ENCODE results near the genes RPS11 and ATF5.

DNA sequence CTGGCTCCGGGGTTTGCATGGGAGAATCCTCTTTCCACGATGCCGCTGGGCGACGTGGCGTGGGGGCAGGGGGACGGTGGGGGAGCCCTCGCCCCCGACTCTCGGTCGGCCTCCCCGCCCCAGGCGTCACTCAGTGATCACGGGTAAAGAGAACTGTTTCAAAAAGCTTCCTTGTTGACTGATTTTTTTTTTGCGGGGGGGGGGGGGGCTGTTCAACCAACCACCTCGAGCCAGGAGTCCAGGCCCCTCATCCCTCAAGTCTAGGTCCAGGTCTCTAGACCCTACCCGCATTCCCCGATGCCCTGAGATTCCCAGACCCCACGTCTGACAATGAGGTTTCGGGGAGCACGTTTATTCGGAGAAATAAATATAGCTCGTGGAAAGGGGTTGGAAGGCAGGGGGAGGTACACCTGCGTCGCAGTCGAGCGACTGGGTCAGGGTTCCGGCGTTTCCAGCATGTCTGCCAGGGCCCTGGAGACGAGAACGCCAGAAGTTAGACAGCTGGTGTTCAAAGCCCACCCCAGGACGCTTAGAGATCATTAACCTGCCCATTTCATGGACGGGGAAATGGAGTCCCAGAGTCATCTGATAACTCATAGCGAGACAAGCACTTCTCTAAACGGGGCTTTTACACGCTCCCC, 4.2 kb downstream of the HRC start:
- PRO-cap, result bidirectional peak, plus-strand start at position 250 of the sequence, minus-strand start at position 155 of the sequence
- RAMPAGE, long total RNA, 2 experiments, result no peak in any of the 2 experiments

- PRO-cap, result no peak
- RAMPAGE, long total RNA, 2 experiments, result no peak in any of the 2 experiments
These were observed 59.7 kb downstream of the TRPM4 start for GRCh38 chr19:49217193-49217868.

DNA sequence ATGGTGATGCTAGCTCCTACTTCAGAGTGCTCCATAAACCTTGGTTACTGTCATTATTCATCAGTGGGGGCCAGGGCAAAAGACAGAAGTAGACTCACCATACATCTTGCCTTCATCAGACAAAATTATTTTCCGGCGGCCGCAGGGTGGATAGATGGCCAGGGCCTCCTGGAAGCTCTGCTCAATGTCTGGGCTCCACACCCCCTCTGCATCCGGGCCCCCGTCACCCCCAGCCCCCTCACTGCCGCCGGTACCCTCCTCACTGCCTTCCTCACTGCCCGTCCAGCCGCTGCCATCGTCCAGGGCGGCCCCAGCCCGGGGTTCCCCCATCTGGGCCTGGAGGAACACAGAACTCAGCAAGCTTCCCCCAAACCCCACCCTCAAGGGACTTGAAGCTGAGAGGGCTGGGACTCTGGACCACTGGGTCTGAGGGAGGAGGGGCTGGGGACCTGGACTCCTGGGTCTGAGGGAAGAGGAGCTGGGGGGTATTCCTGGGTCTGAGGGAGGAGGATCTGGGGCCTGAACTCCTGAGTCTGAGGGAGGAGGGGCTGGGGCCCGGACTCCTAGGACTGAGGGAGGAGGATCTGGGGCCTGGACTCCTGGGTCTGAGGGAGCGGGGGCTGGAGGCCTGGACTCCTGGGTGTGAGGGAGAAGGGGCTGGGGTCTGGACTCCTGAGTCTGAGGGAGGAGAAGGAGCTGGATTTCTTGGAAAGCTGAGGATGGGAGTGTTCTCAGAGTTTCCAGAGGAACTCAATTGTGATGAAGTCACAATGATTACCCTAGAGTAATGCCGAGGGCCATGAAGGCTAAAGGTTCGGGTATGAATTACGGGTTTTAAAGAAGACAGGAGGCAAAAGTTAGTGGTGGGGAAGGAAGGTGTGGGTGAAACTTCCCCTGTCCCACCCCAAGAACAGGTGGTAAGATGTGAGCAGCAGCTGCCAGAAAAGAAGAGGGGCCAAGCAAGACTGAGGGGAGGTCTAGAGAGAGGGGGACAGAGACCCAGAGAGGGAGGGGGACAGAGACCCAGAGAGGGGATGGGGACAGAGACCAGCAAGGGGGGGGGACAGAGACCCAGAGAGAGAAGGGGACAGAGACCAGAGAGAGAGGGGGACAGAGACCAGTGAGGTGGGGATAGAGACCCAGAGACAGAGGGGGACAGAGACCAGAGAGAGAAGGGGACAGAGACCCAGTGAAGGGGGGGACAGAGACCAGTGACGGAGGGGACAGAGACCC, 2.1 kb downstream of the TEAD2 start:
- PRO-cap, result no peak
- RAMPAGE, long total RNA, 2 experiments, result start-site peak on the minus strand in 1 of 2 experiments, centred at positions 273 to 741 of the sequence, 7 to 17 reads per replicate

- PRO-cap, result bidirectional peak, plus-strand start at chr19:49361656, minus-strand start at chr19:49361546
- RAMPAGE, long total RNA, 2 experiments, result no peak in any of the 2 experiments
These were observed 748 bp downstream of the TEAD2 start for GRCh38 chr19:49361387-49361949.

GRCh38 chr19:49415450-49416150, 7.6 kb downstream of the PTH2 start:
- PRO-cap, result no peak
- RAMPAGE, long total RNA, 2 experiments, result no peak in any of the 2 experiments

GRCh38 chr19:49427631-49428153, 2.5 kb downstream of the GFY start:
- PRO-cap, result no peak
- RAMPAGE, long total RNA, 2 experiments, result no peak in any of the 2 experiments

- PRO-cap, result no peak
- RAMPAGE, long total RNA, 2 experiments, result no peak in any of the 2 experiments
These were observed 4.2 kb downstream of the PIH1D1 start for GRCh38 chr19:49447240-49448055.

DNA sequence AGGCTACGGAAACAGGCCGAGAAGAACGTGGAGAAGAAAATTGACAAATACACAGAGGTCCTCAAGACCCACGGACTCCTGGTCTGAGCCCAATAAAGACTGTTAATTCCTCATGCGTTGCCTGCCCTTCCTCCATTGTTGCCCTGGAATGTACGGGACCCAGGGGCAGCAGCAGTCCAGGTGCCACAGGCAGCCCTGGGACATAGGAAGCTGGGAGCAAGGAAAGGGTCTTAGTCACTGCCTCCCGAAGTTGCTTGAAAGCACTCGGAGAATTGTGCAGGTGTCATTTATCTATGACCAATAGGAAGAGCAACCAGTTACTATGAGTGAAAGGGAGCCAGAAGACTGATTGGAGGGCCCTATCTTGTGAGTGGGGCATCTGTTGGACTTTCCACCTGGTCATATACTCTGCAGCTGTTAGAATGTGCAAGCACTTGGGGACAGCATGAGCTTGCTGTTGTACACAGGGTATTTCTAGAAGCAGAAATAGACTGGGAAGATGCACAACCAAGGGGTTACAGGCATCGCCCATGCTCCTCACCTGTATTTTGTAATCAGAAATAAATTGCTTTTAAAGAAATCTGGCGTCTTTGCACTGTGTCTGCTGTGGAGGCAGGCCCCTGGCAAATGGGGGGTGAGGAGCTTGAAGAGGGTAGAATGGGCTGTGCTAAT, 4.4 kb upstream of the RPS11 start:
- PRO-cap, result no peak
- RAMPAGE, long total RNA, 2 experiments, result no peak in any of the 2 experiments

DNA sequence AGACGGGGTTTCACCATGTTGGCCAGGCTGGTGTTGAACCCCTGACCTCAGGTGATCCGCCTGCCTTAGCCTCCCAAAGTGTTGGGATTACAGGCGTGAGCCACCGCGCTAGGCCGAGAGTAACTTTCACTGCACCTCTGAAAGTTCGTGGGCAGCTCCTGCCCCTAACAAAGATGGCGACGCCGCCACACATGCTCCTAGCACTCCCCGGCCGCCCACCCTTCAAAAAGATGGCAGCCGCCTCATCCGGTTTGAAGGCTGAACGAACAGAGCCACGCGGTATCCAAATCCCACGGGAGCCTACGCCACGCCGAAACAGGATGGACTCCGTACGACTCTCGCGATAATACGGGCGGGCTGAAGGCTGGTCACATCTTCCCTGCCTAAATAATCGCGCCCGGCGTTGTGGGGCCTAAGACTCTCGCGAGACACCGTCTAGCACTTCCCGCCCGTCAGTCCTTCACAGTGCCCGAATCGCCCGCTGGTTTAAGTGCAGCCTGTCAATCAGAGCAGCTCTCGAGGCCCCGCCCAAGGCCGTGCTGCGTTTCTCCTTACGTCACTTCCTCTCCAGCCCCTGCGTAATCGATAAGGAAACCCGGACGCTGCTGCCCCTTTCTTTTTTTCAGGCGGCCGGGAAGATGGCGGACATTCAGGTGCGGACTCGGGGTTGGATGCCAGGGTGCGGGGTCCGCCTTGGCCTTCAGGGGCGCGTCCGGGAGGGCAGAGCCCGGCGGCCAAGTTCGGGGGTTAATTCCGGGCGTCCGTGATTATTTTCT, at the start of gene RPS11:
TSS of gene RPS11 (plus strand) at position 616 of the 776 bp plus-strand sequence.
- PRO-cap, result bidirectional peak, plus-strand start at position 616 of the sequence, minus-strand start at position 166 of the sequence
- RAMPAGE, long total RNA, 2 experiments, result start-site peak on the plus strand in 2 of 2 experiments, centred at position 600 of the sequence, 1,128 to 1,779 reads per replicate

- PRO-cap, result no peak
- RAMPAGE, long total RNA, 2 experiments, result no peak in any of the 2 experiments
These were observed 5.7 kb upstream of the FCGRT start for GRCh38 chr19:49506739-49507105.

- PRO-cap, result no peak
- RAMPAGE, long total RNA, 2 experiments, result no peak in any of the 2 experiments
These were observed 19.0 kb downstream of the NOSIP start for GRCh38 chr19:49561383-49561719.

- PRO-cap, result no peak
- RAMPAGE, long total RNA, 2 experiments, result no peak in any of the 2 experiments
These were observed 4.9 kb downstream of the PRR12 start for GRCh38 chr19:49595515-49596681.

DNA sequence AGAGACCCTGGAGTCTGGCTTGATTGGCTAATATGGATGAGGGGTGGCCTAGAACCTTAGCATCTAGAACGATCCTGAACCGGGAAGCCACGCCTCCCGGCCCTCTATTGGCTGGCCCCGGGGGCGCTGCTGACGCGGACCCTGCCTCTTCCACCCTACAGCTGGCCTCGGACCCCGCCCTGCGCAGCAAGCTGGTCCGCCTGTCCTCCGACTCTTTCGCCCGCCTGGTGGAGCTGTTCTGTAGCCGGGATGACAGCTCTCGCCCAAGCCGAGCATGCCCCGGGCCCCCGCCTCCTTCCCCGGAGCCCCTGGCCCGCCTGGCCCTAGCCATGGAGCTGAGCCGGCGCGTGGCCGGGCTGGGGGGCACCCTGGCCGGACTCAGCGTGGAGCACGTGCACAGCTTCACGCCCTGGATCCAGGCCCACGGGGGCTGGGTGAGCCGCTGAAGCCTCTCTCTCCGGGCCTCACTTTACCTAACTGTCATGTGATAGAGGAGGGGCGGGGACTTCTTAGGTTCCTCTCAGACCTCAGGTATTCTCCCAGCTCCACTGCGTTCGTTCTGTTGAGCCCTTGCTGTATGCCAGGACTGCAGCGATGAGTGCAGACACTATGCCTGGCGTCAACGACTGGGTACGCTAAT, 4.4 kb downstream of the BCL2L12 start:
- PRO-cap, result no peak
- RAMPAGE, long total RNA, 2 experiments, result no peak in any of the 2 experiments

DNA sequence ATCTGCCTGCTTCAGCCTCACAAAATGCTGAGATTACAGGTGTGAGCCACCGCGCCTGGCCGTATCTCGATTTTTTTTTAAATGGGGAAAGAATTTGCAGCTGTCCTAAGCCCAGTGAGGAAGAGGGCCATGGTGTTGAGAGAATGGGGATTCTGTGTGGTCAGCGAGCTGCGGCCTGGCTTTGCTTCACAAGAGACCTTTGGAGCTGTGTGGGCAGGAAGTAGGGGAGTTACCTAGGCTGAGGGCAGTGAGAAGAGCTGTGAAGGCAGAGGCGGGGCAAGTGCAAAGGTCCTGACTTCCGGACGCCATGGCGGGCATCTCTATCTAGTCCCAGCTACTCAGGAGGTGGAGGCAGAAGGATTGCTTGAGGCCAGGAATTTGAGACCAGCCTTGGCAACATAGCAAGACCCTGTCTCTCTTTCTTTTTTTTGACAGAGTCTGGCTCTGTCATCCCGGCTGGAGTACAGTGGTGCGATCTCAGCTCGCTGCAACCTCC, 4.9 kb downstream of the AP2A1 start:
- PRO-cap, result no peak
- RAMPAGE, long total RNA, 2 experiments, result no peak in any of the 2 experiments

- PRO-cap, result bidirectional peak, plus-strand start at chr19:49809986, minus-strand start at chr19:49809720
- RAMPAGE, long total RNA, 2 experiments, result no peak in any of the 2 experiments
These were observed 3.5 kb downstream of the FUZ start for GRCh38 chr19:49809690-49809821.

- PRO-cap, result no peak
- RAMPAGE, long total RNA, 2 experiments, result no peak in any of the 2 experiments
These were observed 497 bp downstream of the FUZ start for GRCh38 chr19:49812599-49812990.

GRCh38 chr19:49854861-49855605, 12.3 kb downstream of the PNKP start:
- PRO-cap, result no peak
- RAMPAGE, long total RNA, 2 experiments, result no peak in any of the 2 experiments

DNA sequence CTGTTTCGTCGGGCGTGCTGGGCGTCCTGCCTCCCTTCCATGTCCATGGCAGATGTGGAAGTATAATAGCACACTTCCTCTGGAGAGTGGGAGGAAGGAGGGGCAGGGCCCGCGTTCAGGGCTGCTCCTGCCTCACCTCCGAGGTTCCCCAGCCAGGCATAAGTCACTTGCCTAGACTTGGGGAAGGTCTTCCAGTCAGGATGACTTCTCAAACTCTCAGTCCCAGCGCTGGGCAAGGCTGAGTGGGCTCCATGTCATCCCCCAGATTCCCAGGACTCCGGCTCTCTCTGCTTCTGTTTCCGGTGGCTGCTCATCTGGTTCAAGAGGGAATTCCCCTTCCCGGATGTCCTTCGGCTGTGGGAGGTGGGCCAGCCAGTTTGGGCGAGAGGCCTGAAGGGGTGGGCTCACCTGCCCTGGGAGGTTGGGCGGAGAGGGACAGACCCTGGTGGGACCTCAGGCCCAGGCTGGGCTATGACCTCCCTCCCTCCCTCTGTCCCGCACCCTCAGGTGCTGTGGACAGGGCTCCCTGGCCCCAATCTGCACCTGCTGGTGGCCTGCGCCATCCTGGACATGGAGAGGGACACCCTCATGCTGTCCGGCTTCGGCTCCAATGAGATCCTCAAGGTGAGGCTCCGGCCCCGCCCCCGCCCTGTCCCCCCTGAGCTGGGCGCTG, 9.3 kb downstream of the IL4I1 start:
- PRO-cap, result no peak
- RAMPAGE, long total RNA, 2 experiments, result no peak in any of the 2 experiments

DNA sequence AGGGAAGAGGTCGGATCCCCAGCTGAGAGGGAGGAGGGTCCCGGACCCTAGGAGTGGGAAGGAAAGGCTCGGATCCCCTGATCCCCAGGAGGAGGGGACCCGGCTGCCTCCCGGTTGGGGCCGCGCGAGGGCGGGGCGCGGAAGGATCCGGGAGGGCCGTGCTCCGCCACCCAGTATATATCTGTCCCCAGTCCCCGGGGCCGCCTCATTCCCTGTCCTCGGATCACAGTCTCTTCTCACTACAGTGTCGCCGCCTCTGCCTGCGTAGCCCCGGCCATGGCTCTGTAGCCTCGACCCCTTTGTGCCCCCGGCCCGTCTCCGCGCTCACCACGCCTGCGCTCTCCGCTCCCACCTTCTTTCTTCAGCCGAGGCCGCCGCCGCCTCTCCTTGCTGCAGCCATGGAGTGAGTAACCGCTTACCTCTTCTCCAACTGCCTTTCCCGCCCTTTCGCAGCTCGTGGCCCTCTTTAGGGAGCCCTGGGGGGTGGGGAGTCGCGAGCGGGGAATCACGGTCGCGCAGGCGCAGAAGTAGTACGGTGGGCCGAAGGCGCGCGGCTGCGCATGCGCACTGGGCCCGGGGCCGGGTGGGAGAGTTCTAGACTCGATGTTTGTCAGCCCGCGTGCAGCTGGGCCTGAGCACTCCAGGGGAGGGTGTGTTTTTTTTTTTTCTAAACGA, at the start of gene ATF5:
TSS of gene ATF5 (plus strand) at position 208 of the 675 bp plus-strand sequence.
- PRO-cap, result bidirectional peak, plus-strand start at position 208 of the sequence, minus-strand start at position 116 of the sequence; bidirectional peak, plus-strand start at position 570 of the sequence, minus-strand start at position 478 of the sequence
- RAMPAGE, long total RNA, 2 experiments, result start-site peak on the plus strand in 2 of 2 experiments, centred at positions 179 to 186 of the sequence, 18 to 22 reads per replicate; start-site peak on the minus strand in 2 of 2 experiments, centred at positions 481 to 496 of the sequence, 59 to 266 reads per replicate

DNA sequence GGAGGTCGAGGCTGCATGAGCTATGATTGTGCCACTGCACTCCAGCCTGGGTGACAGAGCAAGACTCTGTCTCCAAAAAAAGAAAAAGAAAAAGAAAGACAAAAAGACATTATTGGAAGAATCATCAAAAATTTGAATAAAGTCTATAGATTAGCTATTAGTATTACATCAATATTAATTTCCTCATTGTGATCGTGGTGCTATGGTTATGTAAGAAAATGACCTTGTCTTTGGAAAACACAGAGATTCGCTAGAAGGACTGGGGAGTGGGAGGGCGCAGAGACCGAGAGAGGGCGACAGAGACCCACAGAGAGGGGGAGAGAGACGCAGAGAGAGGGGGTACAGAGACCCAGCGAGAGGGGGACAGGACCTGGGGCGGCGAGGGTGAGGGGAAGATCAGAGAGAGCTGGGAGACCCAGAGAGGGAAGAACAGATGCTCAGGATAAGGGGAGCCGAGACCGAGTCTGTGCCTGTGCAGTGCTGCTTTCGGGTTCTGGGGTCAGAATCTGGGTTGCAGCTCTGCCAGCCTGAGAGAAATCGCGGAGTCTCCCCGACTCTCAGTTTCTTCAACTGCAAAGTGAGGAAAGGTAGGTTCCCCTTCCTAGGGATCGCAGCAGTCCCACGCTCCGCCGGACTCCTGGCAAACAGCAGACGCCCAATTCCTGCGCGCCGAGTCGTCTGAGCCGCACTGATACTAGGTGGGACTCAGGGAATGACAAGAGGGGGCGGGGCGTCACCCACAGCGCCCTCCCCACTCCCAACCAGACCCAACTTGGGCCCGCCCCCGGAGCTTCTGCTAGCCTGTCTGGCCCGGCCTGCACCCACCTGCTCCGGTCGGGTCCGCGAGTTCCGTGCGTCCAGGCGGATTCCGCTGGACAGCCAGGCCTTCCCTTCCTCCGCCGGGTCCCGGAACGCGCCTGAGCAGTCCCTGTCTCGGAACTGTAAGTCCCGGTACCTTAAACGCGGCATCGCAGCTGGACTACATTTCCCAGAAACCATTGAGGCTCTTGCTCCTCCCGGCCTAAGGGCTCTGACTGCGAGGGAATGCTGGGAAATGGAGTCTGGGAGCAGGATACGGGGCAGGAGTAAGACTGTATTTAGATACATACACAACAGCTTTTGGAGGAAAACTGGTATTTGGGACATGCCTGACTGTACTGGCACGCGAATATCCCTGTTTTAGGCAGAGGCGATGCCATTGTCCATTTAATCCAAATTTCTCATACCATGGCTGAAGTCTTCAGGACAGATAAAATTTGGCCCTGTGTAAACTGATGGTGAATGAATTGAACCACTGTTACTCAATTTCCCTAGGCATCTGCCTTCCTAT, 15.3 kb downstream of the IZUMO2 start:
- PRO-cap, result unidirectional peak, minus-strand start at position 680 of the sequence; unidirectional peak, minus-strand start at position 919 of the sequence
- RAMPAGE, long total RNA, 2 experiments, result no peak in any of the 2 experiments